SJCRH30 (cell line): ENCODE data around the genes RPS6KA5 and GPR68.

DNA sequence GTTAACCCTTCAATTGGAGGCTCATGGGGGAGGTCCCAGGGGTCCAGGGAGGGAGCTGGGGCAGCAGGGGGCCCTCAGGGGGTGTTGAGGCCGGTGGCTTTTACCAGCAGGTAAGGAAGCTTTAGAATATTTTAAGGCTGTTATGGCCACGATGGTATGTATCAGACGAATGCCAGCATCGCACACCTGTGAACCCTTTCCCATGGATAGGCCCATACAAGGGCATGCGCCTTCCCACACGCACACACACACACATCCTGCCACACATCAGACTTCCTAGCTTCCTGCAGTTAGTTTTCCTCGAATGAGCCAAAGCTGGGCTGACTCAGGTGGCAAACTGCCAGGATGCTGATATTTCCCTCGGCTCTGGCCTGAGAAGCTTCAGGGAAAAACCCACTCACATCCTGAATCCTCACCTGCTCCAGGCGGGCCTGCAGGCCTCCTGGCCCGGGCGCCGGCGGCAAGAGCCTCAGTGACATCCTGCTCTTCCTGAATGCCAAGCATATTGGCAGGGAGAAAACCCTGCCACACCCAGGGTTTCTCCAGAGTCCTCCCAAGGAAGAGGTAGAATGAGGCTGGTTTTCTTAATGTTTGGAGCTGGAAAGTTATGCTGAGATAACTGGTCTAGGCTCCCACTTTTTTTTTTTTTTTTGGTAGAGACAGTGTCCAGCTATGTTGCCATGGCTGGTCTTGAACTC is 22.4 kb downstream of the CALM1 start:
- RAMPAGE, long total RNA = no peak

DNA sequence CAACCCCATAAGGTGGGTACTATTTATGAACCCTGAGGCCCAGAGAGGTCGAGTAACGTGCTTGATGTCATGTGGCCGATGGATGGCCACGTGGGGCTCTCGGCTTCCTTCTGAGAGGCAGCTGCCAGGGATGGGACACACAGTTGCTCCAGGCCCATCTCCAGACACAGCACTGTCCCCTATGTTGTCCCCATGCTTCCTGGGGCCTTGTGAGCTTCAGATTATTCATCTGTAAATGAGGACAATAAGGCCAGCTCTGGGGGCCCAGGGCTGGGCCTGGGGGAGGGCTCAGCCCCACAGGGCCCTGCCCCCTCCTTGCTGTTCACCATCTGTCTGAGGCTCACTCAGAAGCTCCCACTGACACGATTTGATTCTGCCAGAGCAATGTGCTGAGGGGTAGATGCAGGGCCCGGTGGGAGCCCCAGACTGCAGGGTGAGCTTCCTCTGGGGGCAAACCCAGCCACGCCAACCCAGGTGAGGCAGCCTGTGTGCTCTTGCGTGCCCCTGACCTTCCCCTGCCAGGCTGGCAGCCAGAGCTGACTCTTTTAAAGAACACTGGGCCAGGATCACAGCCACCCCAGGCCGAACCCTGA is 115.2 kb downstream of the CALM1 start:
- RAMPAGE, long total RNA = no peak

GRCh38 chr14:90652709-90653207 is 163.5 kb downstream of the TTC7B start:
- RAMPAGE, long total RNA = no peak

DNA sequence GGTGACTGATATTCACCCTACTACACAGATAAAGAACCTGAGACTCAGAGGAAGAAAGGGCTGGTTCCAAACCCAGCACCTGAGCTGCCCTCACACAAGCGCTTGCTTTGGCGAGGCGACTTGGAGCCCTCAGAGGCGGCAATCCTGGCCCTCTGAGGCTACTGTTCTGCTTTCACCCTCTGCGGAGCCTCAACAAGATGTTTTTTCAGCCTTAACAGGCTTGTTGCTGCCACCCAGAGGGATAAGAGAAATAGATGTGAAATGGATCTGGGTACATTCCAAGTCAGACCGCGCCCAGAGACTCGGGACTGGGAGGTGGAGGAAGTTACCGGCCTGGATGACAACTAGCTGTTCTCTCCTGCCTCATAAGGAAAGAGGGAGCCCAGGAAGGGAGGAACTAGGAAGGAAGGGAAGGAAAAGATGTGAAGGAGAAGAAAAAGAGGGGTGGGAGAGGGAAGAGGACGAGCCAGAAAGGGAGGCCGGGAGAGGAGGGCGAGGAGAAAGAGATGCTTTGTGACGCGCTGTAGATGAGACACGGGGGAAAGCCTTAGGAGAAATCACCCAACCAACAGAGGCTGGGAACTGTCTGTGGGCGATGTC is 89.5 kb downstream of the TTC7B start:
- RAMPAGE, long total RNA = no peak

- RAMPAGE, long total RNA = no peak
Measured at GRCh38 chr14:90838900-90839838, 22.9 kb upstream of the TTC7B start.

DNA sequence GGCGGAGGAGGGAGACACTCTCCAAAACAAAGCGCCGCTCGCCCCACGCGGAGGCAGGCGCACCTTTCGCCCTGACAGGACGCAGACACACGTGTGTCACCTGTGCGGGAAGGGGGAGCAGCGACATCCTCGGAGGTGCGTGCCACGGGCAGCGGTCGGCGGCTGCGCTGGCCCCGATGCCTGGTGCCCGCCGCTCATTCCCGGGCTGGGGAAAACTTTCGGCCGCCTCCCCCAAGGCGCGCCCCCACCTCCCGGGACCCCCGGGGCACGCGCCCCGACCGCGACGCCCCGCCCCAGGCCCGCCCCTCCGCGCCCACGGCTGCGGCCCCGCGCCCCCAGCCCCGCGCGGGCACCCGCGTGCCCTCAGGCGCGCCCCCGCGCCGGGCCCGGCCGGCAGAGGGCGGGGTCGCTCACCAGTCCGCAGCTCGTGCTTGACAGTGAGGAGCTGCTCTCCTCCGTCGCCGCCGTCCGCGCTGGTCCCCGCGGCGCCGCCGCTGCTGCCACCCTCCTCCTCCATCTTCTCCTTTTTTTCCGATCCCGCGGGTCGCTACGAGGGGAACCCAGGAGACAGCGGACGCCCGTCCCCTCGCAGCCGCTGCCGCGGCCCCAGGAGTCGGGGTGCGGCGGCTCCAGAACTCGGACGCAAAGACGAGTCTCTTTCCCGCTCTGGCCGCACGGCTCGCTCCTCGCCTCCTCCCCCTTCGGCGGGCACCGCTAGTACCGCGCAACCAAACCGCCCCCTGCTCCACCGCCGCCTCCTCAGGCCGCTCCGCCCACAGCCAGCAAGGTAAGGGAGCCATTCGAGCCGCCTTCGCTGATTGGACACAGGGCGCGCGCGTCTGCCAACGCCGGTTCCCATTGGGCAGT is at the start of gene RPS6KA5:
RPS6KA5 (minus strand) TSS at position 724 of the 867 bp plus-strand sequence.
- RAMPAGE, long total RNA = no peak

GRCh38 chr14:91113404-91113925 is 408 bp upstream of the DGLUCY start:
- RAMPAGE, long total RNA = no peak

DNA sequence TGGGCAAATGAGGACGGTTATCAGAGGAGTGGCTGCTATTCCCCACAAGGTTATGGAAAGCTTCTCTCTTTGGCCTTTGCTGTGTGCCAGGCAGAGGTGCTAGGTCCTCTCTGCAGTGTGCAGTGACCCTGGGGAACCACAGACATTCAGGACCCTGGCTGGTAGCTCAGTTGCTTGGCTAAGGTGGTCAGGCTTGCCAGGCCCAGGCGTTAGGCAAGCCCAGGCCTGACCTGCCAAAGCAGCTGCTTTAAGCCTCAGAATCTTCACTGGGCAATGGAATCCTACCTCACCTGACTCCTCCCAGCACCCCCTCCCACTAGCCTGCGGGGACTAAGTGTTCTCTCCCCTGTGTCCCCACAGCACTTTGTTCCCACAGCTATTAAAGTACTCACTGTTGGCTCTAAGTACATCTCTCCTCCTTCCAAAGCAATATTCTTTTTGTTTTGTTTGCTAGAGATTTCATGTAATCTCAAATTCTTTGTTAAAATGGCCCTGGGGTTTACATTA is 44.2 kb downstream of the DGLUCY start:
- RAMPAGE, long total RNA = no peak

- RAMPAGE, long total RNA = no peak
Measured at GRCh38 chr14:91233712-91234666, 10.5 kb downstream of the GPR68 start.

GRCh38 chr14:91244348-91245491 is at the start of gene GPR68:
TSS of gene GPR68 (minus strand) at chr14:91244704.
- RAMPAGE, long total RNA = no peak

- RAMPAGE, long total RNA = no peak
Measured at GRCh38 chr14:91245871-91246641, 1.6 kb upstream of the GPR68 start.

GRCh38 chr14:91262752-91263213 is 18.3 kb upstream of the GPR68 start:
- RAMPAGE, long total RNA = no peak

DNA sequence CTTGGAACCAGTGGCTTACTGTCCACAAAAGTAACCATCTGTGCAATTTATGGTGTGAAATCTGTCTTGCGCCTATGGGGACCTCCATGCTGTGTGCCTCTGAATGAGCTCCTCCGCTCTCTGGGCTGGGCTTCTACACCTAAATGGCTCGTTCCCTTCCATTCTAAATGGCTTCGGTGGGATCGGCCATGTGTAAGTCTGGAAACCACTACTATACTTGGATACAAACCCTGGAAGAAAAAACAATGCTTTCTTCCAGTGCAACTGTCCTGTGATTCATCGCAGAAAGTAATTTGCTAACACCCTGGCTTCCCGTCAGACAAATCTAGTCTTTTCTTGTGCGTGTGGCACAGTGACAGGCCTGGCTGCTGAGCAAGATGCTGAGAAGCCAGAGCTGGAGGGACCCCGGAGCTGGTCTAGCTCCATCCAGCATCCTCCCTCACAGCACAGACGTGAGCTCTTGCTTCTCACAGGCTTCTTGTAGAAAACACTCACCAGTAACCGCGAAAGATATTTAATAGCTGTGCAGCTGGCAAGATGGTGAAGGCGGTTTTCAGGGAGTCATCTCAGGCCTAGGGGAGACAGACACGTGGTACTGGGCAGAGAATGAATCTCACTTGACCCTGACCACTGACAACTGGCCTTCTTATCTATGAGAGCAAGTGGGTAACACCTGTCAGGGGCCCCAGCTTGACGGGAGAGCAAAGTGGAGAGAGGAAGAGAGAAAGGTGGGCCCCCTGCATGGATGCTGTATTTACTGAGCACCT is 63.5 kb downstream of the CCDC88C start:
- RAMPAGE, long total RNA = no peak

DNA sequence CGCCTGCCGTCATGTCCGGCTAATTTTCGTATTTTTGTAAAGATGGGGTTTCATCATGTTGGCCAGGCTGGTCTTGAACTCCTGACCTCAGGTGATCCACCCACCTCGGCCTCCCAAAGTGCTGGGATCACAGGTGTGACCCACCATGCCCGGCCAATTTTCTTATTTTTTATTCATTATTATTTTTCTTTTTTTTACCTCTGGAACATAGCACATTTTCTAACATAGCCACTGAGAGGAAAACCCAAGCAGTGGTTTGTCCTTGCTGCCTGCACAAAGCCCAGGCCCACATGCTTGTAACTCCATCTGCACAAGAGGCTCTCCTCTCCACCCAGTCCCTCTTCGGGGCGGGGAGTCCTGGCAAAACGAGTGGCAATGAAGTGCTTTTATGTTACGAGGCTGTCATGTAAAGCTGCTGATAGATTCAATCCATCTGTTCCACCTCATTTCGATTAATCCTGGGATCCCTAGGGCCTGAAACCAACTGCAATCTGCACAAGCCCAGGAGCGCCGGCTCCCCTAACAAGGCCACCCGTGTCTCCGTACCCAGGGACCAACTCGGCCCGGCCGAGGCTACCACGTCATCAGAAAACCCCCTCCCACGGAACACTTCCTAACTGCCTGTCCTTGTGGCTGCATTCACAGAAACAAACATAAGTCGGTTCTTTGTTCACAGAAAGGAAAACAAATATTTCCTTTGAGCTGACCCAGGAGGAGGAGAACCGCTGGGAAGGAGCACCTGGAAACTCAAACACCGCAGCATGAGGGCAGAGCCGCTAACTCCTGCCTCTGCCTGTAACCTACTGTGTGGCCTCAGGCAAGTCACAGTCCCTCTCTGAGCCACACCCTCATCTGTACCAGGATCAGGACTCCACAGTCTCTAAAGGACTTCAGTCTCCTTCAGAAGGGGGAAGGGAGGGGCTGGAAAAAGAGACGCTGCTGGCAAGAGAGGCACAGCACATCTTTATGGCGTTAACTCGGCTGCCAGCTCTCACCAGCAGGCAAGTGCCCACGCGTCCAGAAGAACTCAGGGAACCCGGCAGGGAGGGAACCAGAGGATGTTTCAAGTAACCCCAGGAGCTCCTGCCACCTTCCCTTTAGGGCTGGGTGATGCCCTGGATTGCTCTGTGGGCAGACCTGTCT is 47.9 kb downstream of the CCDC88C start:
- RAMPAGE, long total RNA = no peak

- RAMPAGE, long total RNA = no peak
Measured at GRCh38 chr14:91373476-91374389, 43.9 kb downstream of the CCDC88C start.

DNA sequence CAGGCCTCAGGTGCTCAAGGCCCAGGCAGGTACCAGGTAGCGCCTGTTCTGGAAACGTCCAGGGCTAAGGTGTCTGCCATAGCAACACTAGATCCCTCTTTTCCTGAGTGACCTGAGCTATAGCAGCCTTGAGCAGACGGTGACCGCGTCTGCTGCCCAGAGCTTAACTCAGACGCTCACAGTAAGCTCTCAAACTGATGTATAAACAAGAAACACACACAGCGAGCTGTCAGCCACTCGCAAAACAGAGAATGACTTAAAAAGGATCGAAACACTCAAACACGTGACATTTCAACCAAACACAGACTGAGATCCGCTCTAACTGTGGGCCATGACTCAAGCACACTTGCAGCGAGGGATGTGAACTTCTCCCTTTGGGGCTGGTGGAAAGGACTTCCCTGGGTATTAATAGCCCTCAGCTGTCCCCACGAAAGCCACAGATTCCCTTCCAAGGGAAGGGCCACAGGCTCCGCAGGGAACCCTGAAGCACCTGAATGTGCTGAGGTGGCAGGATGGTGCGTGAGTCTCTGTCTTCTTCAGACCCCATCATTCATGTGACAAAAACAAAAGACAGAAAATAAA is 29.1 kb downstream of the CCDC88C start:
- RAMPAGE, long total RNA = no peak

DNA sequence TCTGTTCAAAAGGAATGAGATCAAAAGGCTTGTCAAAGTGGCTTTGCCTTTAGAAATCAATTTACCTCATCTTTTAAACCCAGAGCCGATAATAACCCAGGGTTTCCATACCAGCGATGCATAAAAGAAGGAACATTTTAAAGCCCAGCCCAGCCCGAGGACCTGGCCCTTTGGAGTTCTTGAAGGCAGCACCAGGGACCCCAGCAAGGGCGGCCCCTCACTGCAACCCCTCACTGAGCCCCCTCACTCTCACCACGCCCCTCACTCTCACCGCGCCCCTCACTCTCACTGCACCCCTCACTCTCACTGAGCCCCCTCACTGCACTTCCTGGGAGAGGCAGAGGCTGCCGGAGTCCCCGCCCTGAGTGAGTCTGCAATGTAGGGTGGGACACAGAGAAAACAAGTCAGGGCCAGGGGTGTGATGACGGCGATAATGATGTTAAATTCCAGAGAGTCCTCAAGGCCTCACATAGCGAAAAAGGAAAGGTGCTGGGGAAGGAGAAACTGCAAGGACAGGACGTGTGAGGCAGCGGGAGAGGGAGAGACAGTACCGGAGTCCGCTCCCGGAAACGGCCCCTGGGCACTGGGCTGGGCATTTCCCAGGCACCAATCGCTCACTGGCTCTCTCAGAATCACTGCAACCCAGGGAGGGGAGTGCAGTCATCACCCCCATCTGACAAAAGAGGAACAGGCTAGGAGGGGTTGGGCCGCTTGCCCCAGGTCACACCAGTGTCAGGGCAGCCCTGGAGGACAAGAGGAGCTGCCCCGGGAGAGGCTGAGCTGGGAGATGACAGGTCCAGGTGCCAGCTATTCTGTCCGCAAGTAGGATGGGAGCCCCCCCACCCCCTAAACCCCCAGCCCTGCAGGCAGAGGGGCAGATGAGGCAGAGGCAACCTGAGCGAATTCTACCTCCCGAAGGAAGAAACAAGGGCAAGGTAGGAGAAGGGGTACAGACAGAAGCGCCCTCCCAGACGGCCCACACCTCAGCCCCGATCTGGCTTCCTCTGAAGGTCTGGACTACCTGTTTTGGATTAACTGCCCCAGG is 24.8 kb downstream of the CCDC88C start:
- RAMPAGE, long total RNA = no peak

DNA sequence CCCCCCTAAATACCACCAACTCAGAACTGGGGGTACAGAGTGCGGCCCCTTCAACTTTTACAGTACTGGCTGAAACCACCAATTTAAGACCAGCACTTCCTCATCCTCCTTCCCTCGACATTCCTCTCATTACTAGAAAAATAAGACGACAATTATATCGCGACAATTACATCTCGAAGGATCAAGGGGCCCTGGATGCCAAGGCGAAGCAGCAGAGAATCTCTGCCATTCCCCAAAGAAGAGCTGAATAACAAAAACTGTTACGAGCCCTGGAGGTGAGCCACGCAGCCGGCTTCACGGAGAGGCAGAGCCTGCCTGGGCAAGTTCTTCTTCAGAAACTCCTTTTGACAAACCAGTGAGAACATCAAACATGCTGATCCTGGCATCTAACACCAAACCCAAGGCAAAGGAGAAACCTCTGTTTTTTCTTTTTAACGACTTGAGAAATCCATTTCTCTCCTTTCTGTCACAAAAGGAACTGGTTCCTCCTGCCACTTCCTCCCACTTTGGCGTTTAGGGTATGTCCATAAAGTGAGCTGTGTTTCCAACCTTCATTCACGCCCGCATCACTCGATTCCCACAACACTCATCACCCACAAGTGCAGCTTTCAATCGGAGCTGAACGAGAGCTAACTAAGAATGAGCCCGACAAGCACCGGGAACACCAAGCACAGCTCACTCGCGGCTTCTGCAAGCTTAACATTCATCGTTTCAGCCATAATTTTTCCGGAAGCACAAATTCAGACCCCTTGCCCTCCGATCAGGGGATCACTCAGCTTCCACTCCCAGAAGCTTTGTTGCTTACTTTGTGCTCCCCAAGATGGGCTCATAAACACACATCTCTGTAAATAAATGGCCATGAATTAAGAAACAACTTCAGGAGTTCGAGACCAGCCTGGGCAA is 21.5 kb downstream of the CCDC88C start:
- RAMPAGE, long total RNA = no peak

- RAMPAGE, long total RNA = no peak
Measured at GRCh38 chr14:91418057-91418433, 425 bp upstream of the CCDC88C start.

DNA sequence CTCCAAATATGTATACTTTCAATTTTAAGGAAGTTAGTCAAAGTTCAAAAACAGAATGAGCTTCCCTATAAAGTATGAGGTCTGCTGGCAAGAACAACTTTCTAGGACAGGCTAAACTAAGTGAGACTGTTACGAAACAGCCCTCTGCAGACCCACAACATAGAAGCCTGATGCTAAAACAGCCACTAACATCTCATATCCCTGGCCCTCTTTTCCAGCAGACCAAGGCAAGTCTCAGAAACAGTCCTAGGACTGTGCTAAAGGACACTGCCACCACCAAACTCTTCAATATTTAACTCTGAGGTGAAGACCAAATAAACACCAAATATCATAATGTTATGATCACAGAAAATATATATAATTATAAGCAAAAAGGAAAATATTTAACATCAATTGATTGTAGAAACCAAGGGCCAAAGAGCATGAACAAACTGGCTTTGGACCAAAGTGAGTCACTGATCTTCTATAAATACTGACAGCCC is 27.7 kb downstream of the PPP4R3A start:
- RAMPAGE, long total RNA = no peak